Thoracic aorta (tissue), 1 donor: ENCODE data around the genes HMSD, SERPINB8 and CBLN2.

DNA sequence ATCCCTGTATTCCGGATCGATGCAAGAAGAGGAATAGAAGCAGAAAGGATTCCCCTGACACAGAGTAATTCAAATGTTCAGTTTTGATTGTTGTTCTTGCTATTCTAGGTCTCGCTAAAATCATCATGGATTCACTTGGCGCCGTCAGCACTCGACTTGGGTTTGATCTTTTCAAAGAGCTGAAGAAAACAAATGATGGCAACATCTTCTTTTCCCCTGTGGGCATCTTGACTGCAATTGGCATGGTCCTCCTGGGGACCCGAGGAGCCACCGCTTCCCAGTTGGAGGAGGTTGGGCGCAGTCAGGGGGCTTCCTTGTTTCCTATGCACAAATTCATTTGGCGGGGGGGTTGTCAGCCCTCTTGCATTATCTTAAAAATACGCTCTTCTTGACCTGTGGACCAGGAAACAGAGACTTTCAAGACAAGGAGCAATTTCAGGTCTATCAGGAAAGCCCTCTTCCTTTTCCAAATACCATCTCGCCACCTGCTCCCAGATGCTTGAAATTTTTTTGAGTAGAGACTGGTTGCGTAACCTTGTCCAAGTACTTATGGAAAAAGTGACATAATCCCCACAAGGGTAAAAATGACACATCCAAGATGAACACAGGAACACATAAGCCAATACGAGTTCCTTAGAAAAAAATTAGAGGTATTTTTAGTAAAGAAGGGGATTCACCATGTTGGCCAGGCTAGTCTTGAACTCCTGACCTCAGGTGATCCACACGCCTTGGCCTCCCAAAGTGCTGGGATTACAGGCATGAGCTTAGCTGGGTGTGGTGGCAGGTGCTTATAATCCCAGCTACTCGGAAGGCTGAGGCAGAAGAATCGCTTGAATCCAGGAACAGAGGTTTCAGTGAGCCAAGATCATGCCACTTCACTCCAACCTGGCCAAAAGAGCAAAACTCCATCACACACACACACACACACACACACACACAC is 1.7 kb downstream of the SERPINB13 start:
- RAMPAGE, long total RNA = no peak

DNA sequence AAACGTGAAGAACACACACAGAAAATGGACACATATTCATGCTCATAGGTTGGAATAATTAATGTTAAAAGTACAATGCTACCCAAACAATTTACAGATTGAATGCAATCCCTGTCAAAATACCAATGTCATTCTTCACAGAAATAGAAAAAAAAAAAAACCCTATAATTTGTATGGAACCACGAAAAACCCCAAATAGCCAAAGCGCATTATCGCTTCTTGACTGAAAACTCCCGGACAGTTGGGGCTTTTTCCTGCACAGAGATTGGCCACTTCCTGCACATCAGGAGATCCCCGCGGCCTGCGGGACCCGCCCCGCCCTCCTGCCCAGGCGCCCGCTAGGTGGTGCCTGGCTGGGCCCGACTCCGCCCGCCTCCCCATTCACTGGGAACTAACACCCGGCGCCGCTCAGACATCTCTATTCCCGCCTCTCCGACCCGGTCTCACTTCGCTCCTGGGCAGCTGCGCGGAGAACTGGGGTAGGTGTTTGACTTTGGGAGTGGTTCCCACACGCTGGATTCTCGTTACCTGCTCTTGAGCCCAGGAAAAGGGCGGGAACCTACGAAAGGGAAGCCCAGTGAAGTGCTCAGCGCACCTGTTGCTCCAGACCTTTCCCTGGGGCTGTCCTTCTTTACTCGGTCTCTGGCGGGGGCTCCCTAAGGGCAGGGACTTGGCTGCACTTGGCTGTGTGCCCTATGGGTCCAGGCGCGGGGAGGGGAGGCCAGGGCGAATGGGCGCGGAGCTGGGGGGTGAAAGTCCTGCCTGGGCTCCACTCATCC is at the start of gene HMSD:
Gene HMSD (plus strand): TSS at position 380 of the 779 bp plus-strand sequence.
- RAMPAGE, long total RNA = no peak

- RAMPAGE, long total RNA = no peak
Observed at GRCh38 chr18:63965814-63966343, 4.0 kb upstream of the SERPINB8 start.

GRCh38 chr18:63969833-63970369 is at the start of gene SERPINB8:
Gene SERPINB8, plus strand, starts transcription at chr18:63970081.
- RAMPAGE, long total RNA = start-site peak on the plus strand at chr18:63970001-63970199, 72 reads

DNA sequence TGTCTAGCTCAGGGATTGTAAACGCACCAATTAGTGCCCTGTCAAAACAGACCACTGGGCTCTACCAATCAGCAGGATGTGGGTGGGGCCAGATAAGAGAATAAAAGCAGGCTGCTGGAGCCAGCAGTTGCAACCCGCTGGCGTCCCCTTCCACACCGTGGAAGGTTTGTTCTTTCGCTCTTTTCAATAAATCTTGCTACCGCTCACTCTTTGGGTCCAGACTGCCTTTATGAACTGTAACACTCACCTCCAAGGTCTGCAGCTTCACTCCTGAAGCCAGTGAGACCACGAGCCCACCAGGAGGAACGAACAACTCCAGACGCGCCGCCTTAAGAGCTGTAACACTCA is 144.9 kb upstream of the CDH7 start:
- RAMPAGE, long total RNA = no peak

DNA sequence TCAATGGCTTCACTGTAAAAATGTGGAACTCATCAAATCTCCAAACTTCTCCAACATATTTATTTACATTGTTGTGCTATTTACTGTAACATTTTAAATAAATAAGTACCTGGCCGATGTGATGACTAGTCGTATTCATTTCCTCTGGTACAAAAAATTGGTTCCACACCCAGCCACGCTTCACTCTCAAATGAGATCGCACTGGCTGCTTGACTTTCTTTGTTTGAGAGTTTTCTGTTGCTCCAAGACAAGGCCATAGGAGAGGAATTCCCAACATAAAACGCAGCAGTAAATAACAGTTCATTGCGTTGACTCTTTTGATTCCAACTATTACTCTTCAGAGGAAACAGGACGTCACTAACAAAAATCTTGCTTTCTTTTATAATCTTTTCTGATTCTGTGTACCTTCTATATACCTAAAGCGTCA is 32.0 kb downstream of the CDH19 start:
- RAMPAGE, long total RNA = no peak

- RAMPAGE, long total RNA = no peak
Observed at GRCh38 chr18:67600263-67600735, 83.8 kb upstream of the DSEL start.

- RAMPAGE, long total RNA = no peak
Observed at GRCh38 chr18:68972073-68972610, 174.3 kb downstream of the CCDC102B start.

DNA sequence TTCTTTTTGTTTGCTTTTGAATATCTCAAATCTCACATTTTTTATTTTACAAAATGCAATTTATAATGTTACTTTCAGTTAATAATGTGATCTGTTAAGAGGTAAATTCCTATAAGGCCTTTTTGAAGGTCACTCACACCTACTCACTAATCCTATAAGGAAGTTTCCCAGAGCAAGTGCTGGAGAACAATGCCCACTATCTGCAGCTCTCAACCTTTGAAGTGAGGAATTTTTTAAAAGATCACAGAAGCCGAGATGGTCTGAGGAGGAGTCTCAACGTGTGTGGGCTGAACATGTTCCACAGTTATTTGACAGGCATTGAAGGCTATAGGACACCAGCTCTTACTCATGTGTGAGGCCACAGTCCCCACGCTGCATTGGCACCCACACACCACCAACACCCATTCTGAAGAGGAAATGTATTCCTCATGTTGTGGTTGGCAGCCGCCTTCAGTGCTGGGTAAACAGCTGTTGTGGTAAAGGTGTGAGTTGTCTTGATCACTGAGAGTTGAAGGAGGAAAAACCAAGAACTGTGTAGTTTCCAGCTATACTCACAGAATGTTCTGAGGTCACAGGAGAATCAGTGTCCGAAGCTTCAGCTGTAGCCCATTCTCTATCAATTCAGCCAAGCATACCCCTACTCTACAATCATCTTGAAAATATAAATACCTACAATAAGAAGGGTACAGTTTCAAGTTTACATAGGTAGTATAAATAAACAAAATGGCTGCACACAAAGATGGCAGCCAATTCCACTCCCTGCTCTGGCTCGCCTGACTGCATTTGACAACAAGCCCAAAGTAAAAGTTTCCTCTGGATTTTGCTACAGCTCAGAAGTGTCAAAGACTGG is 12.3 kb downstream of the CD226 start:
- RAMPAGE, long total RNA = no peak

- RAMPAGE, long total RNA = start-site peak on the minus strand at chr18:69956799-69957021, 6 reads
Observed at GRCh38 chr18:69956479-69957350, 9.0 kb upstream of the CD226 start.

GRCh38 chr18:70234620-70235021 is 29.1 kb upstream of the RTTN start:
- RAMPAGE, long total RNA = no peak

GRCh38 chr18:70293187-70293609 is 4.4 kb downstream of the SOCS6 start:
- RAMPAGE, long total RNA = no peak

DNA sequence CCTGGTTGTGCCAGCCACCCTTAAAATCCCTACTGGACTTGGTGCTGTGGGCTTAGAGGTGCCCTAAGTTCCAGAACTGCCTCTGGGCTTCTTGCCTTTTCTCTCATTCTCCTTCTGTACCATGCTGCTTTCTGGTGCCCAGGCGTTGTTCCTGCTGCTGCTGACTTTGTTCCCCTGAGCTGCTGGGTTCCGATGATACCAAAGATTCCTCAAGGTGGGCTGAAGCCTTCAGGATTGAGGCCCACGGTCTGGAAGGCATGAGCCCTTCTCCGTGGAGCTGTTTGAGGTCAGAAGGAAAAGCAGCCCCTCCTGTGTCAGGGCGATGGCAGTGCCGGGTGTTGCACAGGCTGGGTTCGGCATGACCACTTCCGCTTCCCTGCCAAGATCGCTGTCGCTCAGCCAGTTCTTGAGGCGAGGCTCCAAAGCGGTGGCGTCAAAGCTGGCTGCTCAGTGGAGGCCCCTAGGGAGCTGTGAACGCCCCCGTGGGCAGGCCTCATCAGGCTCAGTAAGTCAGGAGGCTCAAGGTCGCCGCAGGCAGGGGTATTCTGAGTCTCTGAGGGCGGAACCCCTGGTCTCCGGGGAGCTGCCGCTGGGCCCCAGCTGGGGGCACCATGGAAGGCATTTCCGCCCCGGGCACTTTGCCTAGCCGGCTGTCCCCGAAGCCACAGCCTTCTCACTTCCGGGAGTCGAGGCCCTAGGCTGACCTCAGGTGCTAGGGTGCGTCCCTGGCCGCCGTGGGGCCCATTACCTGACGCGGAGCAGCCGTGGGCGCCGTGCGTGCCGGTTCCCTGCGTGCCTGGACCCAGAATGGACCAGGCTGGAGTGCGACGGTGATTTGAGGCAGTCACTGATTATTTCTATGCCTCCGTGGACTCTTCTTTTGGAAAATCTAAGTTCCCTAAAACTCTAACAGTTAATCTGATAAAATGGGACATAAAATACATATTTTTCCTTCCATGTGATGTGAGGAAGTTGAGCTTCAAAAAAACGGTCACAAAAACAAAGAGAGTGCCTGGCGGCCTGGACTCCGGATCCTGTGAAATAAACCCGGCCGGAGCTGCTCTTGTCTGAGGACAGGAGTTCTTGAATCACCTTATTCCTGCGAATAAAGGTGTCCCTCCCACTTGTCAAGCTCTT is 210.4 kb downstream of the SOCS6 start:
- RAMPAGE, long total RNA = no peak

DNA sequence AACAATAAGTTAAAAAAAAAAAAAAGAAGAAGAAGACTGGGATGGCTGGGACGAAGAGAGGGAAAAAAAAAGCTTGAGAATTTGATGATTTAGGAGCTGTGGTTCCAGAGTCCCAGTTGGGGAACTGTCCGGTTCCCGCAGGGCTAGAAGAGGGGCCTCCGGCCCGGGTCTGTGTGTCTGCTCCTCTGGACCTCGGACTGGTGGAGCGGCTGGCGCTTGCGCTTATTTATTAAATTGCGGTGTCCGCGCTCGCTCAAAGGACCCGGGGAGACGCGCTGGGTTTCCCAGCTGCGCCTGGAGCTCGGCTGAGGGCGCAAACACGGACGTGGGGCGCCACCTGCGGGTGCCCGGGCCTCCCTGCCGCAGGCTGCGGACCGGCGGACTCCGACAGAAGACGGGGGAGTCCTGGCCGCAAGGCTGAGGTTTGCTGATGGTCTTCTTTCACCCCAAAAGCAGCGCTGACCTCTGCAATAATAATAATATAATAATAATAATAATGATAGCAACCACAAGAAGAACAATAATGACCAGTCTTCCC is at the start of gene CBLN2:
Gene CBLN2 (minus strand): TSS at position 199 of the 538 bp plus-strand sequence.
- RAMPAGE, long total RNA = no peak

DNA sequence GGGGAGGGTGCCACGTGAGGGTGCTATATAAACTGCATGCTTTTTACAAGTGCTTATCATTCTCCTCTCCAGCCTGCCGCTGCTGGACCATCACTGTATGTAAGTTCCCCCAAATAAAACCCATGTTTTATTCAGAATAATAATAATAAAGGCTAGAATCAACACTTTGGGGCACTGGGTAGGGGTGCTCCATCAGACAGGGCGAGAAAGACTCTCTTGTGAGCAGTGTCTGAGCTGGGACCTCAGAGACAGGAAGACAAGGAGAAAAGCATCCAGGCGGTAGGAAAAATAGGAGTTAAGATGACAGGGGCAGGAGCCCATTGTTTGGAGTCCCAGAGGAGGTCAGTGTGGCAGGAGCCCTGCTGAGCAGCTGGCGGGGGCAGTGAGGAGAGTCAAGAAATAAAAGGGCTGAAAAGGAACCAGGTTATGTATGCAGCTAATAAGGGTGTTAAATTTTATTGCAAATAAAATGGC is 457.5 kb downstream of the FBXO15 start:
- RAMPAGE, long total RNA = no peak

GRCh38 chr18:73691101-73691552 is 456.5 kb downstream of the FBXO15 start:
- RAMPAGE, long total RNA = no peak

DNA sequence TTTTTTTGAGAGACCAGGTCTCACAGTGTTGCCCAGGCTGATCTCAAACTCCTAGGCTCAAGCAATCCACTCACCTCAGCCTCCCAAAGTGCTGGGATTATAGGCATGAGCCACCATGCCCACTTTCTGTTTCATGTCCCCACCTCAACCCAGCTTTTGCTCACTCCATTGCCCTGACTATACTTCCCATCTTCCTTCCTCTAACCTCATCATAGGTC is 130.2 kb downstream of the FBXO15 start:
- RAMPAGE, long total RNA = no peak

DNA sequence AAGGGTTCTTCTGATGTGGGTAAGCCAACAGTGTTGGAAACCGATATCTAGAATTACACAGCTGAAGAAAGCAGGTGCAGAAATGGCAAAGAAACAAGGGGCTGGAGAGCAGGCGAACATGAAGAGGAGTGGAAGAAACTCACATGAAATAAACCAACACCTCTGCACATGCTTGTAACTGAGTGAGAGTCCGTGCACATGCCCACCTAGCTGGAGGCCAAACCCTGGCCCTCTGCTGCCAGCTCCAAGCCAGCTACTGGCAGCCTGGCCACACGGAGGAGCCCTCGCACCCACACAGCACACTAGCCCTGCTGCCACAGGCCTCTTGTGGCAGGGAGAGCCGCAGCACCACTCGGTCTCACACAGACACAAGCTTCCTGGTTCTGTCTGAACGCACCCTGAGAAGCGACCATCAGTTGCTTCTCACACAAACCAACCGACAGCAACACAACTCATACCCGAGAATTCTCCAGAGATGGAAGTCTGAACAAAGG is 65.2 kb downstream of the FBXO15 start:
- RAMPAGE, long total RNA = no peak

DNA sequence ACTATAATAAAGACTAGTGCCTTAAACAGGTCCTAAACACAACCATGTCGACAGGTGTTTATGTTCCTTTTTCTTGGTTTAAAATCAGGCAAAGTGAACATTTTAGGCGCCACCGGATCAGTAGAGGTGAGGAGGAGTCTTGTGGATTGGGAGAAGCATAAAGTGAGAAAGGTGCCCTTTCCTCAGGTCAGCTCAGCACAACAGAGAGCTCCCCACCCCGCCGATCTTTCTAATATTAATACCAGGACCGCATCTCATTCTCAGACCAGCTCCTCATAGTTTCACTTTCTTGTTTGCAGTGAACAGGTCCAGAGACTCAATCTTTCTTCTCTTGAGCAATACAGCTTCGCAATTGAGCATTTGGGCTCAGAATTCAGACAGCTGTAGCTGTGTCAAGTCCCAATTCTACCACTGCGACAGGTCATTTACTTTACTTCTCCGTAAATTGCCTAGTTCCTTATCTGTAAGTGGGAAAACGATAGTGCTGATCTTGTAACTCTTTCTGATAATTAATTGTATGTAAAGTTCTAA is 23.9 kb downstream of the TIMM21 start:
- RAMPAGE, long total RNA = no peak

GRCh38 chr18:74197556-74198569 is 49.5 kb downstream of the TIMM21 start:
- RAMPAGE, long total RNA = no peak